Measurements from ENCODE around the gene FGD2.

DNA sequence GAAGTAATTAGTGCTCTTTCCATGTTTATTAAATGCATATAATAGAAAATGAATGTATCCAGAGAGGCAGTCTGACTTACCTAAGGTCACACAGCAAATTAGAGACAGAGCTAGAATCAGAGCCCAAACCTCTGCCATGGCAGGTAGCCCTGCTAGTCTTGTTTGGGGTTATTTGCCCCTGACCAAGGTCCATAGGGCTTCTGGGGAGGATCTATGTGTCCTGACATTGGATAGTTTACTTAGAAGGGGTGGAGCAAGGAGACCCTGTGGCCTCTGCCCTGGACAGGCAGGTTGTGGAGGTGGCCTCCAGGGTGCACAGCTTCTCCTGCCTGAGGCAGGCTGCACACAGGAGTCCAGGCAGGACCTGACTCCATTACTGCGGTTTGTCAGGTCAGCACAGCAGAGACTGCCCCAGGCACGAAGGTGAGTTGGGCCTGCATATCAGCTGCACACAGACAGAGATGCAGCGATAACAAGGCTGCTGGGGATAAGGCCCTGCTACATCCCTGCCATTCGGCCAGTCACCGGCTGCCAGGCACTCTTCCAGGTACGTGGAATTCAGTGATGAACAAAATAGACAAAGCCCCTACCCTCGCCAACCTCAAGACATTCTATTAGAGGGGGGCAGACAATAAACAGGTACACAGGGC lies 8.2 kb upstream of the MAPK13 start:
- RRBS, result no CpG with 5 or more reads among the region's 7 CpGs

GRCh38 chr6:36140050-36140594 lies 9.8 kb downstream of the MAPK13 start:
- RRBS, result no CpG with 5 or more reads among the region's 7 CpGs

- RRBS, result no CpG with 5 or more reads among the region's 14 CpGs
These were observed 2.9 kb downstream of the BNIP5 start for GRCh38 chr6:36333797-36334272.

GRCh38 chr6:36335583-36336101 lies 1.0 kb downstream of the BNIP5 start:
- RRBS, result no CpG with 5 or more reads among the region's 11 CpGs

- RRBS, result no CpG with 5 or more reads among the region's 34 CpGs
These were observed 730 bp downstream of the ETV7 start for GRCh38 chr6:36386425-36387453.

- RRBS, result no CpG with 5 or more reads among the region's 12 CpGs
These were observed 5.7 kb downstream of the SRSF3 start for GRCh38 chr6:36599906-36600263.

GRCh38 chr6:36604038-36604964 lies 10.1 kb downstream of the SRSF3 start:
- RRBS, result no CpG with 5 or more reads among the region's 5 CpGs

DNA sequence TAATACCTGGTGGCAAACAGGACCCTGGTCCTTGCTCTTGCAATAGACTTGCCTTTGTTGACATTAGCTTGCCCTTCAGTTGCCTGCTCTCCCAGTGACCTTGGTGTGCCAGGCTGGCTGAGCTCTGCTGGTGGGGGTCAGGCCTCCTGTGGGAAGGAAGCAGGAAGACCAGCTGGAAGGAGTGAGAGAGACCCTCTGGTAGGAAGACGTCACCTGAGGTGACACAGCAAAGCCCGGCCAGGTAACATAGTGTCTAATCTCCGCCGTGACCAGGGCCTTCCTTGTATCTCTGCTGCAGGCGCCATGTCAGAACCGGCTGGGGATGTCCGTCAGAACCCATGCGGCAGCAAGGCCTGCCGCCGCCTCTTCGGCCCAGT lies 5.3 kb downstream of the CDKN1A start:
- RRBS, result 87% methylated on average over 5 of the region's 11 CpGs

- RRBS, result no CpG with 5 or more reads among the region's 8 CpGs
These were observed 8.4 kb downstream of the CDKN1A start for GRCh38 chr6:36686778-36687426.

- RRBS, result no CpG with 5 or more reads among the region's 6 CpGs
These were observed 9.5 kb downstream of the CDKN1A start for GRCh38 chr6:36687936-36688573.

- RRBS, result no CpG with 5 or more reads among the region's 12 CpGs
These were observed 18.3 kb downstream of the CPNE5 start for GRCh38 chr6:36820706-36821533.

GRCh38 chr6:36858352-36859230 lies 16.0 kb downstream of the PPIL1 start:
- RRBS, result no CpG with 5 or more reads among the region's 9 CpGs

DNA sequence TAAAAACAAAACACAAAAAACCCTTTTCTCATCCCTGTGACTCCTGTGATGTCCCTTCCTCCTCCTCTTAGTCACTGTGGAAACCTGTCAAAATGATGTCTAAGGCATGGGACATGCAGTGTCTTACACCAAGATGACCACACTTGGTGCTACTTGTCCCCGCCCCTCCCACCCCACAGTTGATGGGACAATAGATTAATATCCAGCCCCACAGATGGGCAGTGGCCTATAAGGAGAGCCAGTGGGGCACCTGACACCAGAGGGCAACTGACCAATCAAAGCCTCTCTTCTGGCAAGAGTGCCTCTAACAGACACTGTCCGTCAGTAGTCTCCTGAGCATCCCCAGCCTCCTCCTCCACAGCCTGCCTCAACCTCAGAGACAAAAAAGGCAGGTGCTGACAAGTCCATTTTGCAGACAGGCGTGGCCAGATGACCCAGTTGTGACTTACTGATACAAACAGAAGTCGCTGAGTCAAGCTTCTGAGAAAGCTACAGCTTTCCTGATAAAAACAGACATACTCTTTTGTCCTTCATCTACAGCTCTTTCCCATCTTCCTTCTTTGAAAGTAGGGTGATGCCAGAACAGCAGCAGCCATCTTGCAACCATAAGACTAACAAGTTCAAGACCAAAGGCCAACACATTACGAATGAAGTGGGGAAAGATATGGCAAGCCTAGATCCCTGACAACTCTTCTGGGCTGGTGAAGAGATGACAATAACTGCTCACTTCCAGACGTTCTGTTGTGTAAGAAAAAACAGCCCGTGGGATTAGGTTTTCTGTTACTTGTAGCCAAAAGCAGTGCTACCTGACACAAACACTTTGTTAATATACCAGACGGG lies 12.4 kb downstream of the PPIL1 start:
- RRBS, result no CpG with 5 or more reads among the region's 8 CpGs

- RRBS, result no CpG with 5 or more reads among the region's 11 CpGs
These were observed 26.9 kb downstream of the C6orf89 start for GRCh38 chr6:36912559-36913106.

DNA sequence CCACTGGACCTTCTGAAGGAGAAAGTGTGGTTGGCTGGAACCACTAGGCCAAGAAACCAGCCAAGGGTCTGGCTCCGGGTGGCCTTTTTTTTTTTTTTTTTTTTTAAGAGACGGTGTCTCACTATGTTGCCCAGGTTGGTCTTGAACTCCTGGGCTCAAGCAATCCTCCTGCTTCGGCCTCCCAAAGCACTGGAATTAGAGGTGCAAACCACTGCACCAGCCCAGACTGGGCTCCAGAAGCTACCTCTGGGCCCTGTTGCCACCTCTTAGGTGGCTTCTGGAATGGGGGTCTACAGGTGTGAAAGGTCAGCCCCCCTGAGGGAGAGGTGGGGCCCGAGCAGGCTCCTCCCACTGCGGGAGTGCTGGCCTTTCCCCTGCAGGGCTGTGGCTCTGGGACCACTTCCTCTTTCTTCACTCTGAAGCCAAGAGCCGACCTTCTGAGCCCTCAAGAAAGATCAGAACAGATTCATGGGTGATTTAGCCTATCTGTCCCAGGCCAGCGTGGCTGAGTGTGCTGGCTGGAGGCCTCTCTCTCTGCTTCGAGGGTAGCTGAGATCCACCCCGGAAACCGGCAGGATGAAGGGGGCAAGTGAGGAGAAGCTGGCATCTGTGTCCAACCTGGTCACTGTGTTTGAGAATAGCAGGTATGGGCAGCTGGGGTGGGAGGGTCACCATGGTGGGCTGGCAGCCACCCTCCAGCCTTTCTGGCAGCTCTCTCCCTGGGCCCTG lies at the start of gene FGD2:
TSS of gene FGD2 (plus strand) at position 414 of the 729 bp plus-strand sequence.
- RRBS, result no CpG with 5 or more reads among the region's 10 CpGs

DNA sequence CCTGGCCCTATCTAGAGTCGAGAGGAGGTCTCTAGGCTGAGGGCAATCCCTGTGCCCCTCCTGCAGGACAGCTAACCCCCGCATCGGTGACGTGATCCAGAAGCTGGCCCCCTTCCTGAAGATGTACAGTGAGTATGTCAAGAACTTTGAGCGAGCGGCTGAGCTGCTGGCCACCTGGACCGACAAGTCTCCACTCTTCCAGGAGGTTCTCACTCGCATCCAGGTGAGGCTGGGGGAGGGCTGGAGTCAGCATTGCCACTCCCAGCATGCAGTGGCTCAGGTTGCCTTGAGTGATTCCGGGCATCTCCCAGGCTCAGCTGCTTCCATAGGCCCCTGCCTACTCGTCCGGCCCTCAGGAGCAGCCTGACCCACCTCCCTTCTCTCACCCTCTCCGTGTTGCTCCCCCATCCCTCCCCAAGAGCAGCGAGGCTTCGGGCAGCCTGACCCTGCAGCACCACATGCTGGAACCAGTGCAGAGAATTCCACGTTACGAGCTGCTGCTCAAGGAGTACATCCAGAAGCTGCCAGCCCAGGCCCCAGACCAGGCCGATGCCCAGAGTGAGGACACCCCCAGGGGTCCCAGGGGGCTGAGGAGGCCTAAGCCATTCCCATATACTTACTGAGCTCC lies 8.2 kb downstream of the FGD2 start:
- RRBS, result 29% methylated on average over 3 of the region's 17 CpGs

- RRBS, result no CpG with 5 or more reads among the region's 22 CpGs
These were observed 50.9 kb downstream of the FGD2 start for GRCh38 chr6:37056131-37056970.

GRCh38 chr6:37058040-37058360 lies 52.5 kb downstream of the FGD2 start:
- RRBS, result no CpG with 5 or more reads among the region's 5 CpGs

- RRBS, result no CpG with 5 or more reads among the region's 10 CpGs
These were observed 65.4 kb upstream of the PIM1 start for GRCh38 chr6:37104386-37105073.

DNA sequence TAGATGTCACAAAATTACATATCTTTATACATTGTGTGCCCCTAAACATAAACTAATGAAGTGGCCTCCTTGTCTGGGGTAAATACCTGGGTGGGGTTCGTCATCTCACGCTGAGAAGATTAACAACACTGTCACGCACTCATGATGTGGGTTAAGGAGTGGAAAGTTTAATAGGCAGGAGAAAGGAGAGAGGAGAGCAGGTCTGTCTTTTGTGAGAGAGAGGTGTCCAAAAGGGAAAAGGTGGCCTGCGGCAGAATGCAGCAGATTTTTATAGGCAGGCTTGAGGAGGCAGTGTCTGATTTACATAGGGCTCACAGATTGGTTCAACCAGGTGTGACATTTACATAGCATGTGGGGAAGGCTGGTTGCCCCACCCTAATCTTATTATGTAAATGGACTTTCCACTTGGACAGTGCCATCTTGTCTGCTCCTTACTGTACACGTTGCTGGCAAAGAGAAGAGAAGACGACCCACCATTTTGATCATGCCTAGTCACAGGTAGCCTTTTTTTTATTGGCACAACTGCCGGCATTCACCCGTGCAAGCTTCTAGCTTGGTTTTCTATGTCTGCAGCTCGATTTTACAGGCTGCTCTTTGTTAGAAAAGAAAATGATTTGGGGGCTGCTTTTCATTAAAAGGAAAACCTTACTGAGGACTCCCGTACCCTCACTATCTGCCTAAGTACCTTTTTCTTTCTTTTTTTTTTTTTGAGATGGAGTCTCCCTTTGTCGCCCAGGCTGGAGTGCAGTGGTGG lies 9.3 kb upstream of the CMTR1 start:
- RRBS, result no CpG with 5 or more reads among the region's 11 CpGs